Right lobe of liver (tissue), 4 donors: ENCODE results near the genes DNASE2B, CLCA2 and CLCA4.

GRCh38 chr1:81699133-81699777 lies 101.5 kb upstream of the ADGRL2 start:
- PRO-cap, 4 experiments: no peak in any of the 4 experiments
- RAMPAGE, long total RNA, 2 experiments: no peak in any of the 2 experiments

GRCh38 chr1:81802587-81803420 lies 2.1 kb downstream of the ADGRL2 start:
- PRO-cap, 4 experiments: peak in 4 of 4 experiments; most common plus-strand start chr1:81802886 (in 3); most common minus-strand start chr1:81802912 (in 4)
- RAMPAGE, long total RNA, 2 experiments: no peak in any of the 2 experiments

GRCh38 chr1:82162538-82162797 lies 361.7 kb downstream of the ADGRL2 start:
- PRO-cap, 4 experiments: no peak in any of the 4 experiments
- RAMPAGE, long total RNA, 2 experiments: no peak in any of the 2 experiments

- PRO-cap, 4 experiments: no peak in any of the 4 experiments
- RAMPAGE, long total RNA, 2 experiments: no peak in any of the 2 experiments
Observed at GRCh38 chr1:82972920-82973266, 1026.0 kb downstream of the TTLL7 start.

DNA sequence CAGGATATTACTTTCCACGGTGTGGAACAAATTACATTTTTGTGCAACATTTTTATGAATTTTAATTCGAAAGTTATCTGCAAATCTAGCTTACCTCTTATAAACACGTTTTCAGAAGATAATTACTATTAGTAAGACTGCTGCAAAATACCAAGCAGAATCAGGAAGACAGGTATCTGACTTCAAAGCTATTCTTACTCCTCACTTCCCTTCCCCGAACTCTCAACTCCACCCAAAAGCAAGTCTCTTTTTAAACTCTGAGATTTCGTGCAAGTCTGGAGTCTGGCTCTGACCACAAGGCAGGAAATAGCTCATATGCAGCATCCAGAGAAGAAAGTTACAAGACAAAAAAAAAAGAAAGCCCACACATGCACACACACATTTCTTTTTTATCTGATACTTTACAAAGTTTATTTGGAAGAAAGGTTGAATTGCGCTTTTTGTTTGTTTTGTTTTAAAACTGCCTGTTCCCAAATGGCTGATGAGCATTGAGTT lies 490.6 kb downstream of the TTLL7 start:
- PRO-cap, 4 experiments: no peak in any of the 4 experiments
- RAMPAGE, long total RNA, 2 experiments: no peak in any of the 2 experiments

GRCh38 chr1:83746200-83746670 lies 252.7 kb downstream of the TTLL7 start:
- PRO-cap, 4 experiments: no peak in any of the 4 experiments
- RAMPAGE, long total RNA, 2 experiments: no peak in any of the 2 experiments

DNA sequence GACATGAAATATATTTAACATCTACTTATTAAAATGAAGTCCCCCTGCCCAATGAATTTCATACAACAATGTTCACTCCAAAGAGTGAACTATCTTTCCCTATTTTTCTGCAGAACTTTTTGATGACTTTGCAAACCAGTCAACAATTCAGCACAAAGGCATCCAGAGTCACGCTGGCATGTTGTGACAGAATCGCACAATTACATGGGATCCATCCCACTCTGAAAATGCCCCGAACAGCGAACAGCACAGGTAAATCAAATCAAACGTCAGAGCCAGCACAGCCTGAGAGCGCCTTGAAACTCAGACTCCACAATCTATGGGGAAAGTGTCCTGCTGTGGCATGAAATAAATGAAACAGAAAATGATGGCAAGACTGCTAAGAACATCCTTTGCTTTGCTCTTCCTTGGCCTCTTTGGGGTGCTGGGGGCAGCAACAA lies at the start of gene DNASE2B:
DNASE2B (plus strand) TSS at position 272 of the 440 bp plus-strand sequence.
- PRO-cap, 4 experiments: no peak in any of the 4 experiments
- RAMPAGE, long total RNA, 2 experiments: no peak in any of the 2 experiments

DNA sequence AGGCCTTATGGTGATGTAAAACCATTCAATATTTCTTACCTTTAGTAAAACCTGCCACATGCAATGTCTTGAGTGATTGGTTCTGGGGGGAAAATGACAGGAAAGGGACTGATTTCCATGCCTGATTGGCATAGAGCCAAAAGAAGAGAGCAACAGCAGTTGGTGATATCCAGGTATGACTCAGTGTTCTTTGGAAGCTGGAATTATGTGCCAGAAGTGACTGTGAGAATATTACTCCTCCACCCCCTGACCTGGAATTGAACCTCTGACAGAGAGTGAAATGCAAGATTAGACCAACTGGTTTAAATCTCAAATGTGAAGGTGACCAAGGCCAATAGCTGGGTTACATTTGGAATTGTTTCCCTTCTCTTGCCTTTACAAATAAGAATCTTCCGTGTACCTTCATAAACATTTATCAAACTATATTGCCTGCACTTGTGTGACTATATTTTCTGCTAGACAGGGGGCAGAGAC lies 8.3 kb downstream of the DNASE2B start:
- PRO-cap, 4 experiments: no peak in any of the 4 experiments
- RAMPAGE, long total RNA, 2 experiments: no peak in any of the 2 experiments

- PRO-cap, 4 experiments: peak in 4 of 4 experiments; most common plus-strand start chr1:84505642 (in 2); most common minus-strand start chr1:84506204 (in 4)
- RAMPAGE, long total RNA, 2 experiments: start-site peak on the minus strand in 2 of 2 experiments, at chr1:84506091-84506183 at its widest, 2,376 to 3,283 reads per replicate
Observed at GRCh38 chr1:84505553-84506248, 485 bp upstream of the SPATA1 start.

DNA sequence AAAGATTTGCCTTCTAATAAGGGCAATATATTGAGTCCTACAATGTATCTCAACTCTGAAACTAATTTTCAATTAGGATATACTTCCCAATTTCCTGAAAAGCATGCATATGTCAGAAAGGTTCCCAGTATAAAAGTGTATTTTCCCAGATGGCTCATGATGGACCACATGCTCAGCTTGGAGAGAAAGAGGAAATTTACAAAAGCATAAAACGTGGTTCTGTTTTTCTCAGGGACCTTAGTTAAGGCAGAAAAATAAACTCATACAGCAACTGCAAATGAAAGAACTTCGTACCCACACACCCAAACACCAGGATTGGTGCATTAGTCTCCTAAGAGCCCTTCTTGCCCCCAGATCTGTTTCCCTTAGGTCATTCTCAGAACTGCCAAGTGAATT lies 57.6 kb downstream of the SSX2IP start:
- PRO-cap, 4 experiments: no peak in any of the 4 experiments
- RAMPAGE, long total RNA, 2 experiments: no peak in any of the 2 experiments

GRCh38 chr1:84669608-84670195 lies 20.6 kb downstream of the SSX2IP start:
- PRO-cap, 4 experiments: no peak in any of the 4 experiments
- RAMPAGE, long total RNA, 2 experiments: no peak in any of the 2 experiments

- PRO-cap, 4 experiments: no peak in any of the 4 experiments
- RAMPAGE, long total RNA, 2 experiments: no peak in any of the 2 experiments
Observed at GRCh38 chr1:84968607-84969259, 28.2 kb downstream of the MCOLN2 start.

- PRO-cap, 4 experiments: no peak in any of the 4 experiments
- RAMPAGE, long total RNA, 2 experiments: no peak in any of the 2 experiments
Observed at GRCh38 chr1:85224978-85225353, 24.1 kb upstream of the SYDE2 start.

DNA sequence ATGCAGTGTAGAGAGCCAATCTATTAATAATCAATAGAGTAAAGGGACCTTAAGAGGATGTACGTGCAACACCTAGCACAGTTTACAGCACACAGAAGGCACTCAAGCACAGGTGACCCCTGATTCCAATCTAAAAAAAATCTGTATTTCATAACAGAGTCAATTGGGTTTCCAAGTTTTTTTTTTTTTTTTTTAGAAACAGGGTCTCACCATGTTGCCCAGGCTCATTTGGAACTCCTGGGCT lies 74.4 kb upstream of the BCL10 start:
- PRO-cap, 4 experiments: no peak in any of the 4 experiments
- RAMPAGE, long total RNA, 2 experiments: no peak in any of the 2 experiments

DNA sequence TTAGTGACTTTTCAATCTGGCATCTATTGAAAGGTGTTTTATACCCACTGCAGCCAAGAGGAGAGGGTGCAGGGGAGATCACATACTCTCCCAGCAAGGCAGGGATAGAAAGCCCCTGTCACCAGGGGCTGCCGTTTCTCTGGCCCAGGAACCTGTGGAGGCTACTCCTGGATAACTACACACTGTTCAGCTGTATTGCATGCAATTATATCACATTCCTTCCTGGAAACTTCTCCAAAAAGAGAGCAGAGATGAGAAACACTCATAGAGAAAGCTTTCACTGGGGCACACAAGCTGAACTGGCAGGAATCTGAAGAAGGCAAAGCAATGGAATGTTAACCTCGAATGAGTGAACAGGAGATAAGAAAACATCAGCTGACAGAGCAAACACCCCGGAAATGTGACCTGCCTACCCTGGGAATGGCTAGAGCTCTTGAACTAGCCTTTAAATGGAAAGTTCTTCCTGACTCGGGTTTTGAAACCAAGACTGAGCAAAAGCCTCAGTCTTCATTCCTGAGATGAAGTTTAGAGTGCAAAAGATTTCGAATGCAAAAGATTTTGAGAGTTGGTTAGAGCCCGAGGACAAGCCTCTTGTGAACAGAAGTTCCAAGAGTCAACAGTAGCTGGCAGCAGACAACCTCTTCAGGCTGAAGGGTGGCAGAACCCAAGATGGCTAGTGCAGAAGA lies 32.2 kb downstream of the CCN1 start:
- PRO-cap, 4 experiments: peak in 4 of 4 experiments; most common plus-strand start position 474 of the sequence (in 1); most common minus-strand start position 301 of the sequence (in 4)
- RAMPAGE, long total RNA, 2 experiments: no peak in any of the 2 experiments

GRCh38 chr1:85830687-85831361 lies 122.6 kb upstream of the ZNHIT6 start:
- PRO-cap, 4 experiments: no peak in any of the 4 experiments
- RAMPAGE, long total RNA, 2 experiments: no peak in any of the 2 experiments

DNA sequence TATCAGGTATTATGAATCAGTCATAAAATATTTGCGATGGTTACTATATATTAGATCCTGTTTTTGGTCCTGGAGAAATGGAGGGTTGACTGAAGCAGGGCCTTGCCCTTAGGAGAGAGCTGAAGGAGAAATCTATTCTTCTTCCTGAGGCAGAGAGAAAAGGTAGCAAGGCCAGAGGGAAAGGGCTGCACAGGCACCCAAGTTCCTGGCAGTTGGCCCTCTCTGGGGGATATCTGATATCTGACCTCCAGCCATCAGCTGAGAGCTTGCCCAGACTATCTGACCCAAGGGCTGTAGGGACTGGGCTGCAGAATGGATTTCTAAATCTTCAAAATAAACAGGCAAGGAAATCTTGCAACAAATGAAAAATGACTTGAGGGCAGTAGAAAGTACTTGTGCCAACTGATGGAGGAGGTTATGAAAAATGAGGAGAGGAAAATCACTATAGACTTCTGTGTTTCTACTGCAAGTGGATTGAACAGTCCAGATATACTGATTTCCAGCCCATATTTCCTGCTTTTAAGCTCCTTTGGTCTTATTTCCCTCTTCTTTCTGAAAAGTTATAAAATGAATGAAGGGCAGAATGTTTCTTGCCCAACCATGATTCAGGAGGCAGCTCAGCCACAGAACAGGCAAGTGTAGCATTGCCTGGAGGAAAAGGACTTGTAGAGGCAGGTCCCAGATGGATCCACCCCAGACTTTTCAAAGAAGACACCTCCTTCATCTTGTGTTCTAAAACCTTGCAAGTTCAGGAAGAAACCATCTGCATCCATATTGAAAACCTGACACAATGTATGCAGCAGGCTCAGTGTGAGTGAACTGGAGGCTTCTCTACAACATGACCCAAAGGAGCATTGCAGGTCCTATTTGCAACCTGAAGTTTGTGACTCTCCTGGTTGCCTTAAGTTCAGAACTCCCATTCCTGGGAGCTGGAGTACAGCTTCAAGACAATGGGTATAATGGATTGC lies at the start of gene CLCA2:
CLCA2 (plus strand) TSS at position 762 of the 968 bp plus-strand sequence.
- PRO-cap, 4 experiments: no peak in any of the 4 experiments
- RAMPAGE, long total RNA, 2 experiments: no peak in any of the 2 experiments

DNA sequence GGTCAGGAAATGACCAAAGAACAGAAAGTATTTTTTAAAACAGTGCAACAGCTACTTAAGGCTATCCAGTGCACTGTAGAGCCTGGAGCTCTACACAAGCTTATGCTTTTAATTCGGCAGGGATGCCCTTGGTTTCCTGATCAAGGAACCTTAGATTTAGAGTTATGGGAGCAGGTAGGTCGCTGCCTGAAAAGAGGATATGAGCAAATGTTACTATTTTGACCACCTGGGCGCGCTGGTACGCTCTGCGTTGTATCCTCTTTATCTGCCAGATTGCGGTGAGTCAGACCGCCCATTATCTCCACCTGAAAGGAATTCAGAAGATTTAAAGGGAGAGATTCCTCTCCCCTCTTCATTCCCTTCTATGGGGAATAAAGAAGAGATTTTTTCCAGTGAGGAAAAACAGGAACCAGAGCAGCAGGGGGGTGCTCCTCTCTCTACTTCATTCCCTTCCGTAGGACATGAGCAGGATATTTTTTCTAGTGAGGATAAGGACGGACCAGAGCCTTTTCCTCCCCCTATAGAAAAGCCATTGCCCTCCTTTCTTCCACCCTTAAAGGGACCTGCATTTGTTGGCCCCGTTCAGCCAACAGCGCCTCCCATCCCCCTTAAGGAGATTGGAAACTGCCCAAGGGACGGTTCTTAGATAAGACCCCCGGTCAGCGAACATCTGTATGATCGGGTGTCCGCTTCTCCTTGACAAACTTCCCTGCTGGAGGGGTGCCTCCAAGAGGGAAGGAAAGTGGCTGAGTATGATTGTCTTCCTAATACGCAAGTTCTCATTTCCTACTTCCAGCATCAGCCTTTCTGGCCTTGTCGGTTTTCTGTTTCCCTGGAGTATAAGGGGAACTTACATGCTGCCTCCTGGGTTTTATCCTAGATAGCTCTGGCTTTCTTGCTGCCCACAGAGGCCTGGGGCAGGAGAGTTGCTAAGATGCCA lies 34.2 kb downstream of the CLCA1 start:
- PRO-cap, 4 experiments: no peak in any of the 4 experiments
- RAMPAGE, long total RNA, 2 experiments: no peak in any of the 2 experiments

- PRO-cap, 4 experiments: no peak in any of the 4 experiments
- RAMPAGE, long total RNA, 2 experiments: no peak in any of the 2 experiments
Observed at GRCh38 chr1:86546731-86547466, at the start of gene CLCA4. Gene CLCA4 (plus strand): TSS chr1:86547078.

GRCh38 chr1:86860404-86860901 lies 53.5 kb downstream of the SELENOF start:
- PRO-cap, 4 experiments: peak in 3 of 4 experiments; most common plus-strand start chr1:86860683 (in 3); most common minus-strand start chr1:86860537 (in 1)
- RAMPAGE, long total RNA, 2 experiments: no peak in any of the 2 experiments